LHCN-M2 (cell line): ENCODE measurements around the genes SULT1B1, HTN3, MUC7, JCHAIN and COX18.

- RAMPAGE, long total RNA: no peak
Measured at GRCh38 chr4:69760358-69760884, at the start of gene SULT1B1. TSS of gene SULT1B1 (minus strand) at chr4:69760620.

GRCh38 chr4:70028030-70028564, at the start of gene HTN3:
TSS of gene HTN3 (plus strand) at chr4:70028459.
- RAMPAGE, long total RNA: no peak

DNA sequence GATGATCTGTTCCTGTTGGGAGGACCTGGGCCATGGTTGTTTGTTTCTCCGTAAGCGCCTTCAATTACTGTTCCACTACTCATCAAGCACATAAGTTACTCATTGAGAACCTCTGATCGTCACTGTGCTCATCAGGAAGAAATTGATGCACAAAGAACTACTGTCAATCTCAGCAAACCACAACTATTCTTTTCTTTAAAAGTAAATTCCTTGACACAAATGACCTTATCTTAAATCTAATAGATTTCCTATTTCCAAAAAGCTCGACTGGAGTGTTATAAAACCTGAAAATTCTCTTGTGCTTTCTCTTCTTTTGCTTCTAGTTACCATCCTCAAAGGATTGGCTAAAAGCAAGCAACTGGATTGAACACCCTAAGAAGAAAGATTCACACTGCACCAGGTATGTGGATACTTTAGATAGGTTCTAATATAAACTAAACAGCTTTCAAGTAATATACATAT, at the start of gene MUC7:
MUC7 (plus strand) TSS at position 306 of the 462 bp plus-strand sequence.
- RAMPAGE, long total RNA: no peak

- RAMPAGE, long total RNA: no peak
Measured at GRCh38 chr4:70637114-70637893, 8.8 kb downstream of the ENAM start.

DNA sequence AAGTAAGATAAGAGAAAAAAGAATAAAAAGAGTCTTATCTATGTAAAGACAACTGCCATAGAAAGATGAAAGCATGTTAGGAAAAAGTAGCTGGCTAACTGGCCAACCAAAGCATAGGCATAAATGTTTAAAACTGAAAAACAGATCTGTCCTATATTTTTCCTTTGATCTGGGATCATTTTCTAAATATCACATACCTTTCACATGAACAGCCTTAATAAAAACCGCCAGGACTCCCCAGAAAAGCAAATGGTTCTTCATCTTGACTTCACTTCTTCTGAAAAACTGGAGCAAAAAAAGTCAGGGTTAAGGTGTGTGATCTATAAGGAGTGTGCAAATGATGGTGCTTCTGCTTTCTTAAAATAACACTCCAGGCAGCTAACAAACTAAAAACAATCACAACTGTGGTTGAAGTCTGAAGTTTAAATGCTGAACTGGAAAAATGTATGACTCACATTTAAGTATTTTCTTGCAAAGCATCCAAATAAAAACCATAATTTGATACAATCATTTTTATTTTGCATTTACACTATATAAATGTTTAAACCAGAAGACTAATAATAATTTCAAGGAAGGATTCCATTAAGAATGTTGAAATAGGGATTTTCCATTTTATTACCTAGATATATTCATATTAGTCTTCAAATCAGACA, at the start of gene JCHAIN:
JCHAIN (minus strand) TSS at position 279 of the 653 bp plus-strand sequence.
- RAMPAGE, long total RNA: no peak

- RAMPAGE, long total RNA: no peak
Measured at GRCh38 chr4:70705495-70706125, 16.2 kb upstream of the RUFY3 start.

- RAMPAGE, long total RNA: no peak
Measured at GRCh38 chr4:70992743-70993170, 692 bp upstream of the DCK start.

GRCh38 chr4:71120889-71121099, 66.3 kb upstream of the SLC4A4 start:
- RAMPAGE, long total RNA: no peak

GRCh38 chr4:71857998-71858416, 74.1 kb upstream of the GC start:
- RAMPAGE, long total RNA: no peak

DNA sequence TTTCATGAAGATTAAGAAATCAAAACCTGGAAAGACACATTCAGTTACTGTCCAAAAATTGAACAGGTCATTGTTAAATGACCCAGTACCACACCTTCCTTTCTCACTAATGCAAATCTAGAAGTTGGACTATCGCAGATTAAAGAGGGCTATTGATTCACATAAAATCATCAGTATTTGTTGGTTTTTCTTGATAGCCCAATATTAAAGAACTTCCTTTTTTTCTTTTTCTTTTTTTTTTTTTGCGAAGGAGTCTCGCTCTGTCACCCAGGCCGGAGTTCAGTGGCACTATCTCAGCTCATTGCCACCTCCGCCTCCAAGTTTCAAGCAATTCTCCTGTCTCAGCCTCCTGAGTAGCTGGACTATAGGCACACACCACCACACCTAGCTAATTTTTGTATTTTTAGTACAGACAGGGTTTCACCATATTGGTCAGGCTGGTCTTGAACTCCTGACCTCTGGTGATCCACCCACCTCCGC, 194.7 kb downstream of the NPFFR2 start:
- RAMPAGE, long total RNA: no peak

GRCh38 chr4:72766536-72766819, 197.5 kb upstream of the ADAMTS3 start:
- RAMPAGE, long total RNA: no peak

DNA sequence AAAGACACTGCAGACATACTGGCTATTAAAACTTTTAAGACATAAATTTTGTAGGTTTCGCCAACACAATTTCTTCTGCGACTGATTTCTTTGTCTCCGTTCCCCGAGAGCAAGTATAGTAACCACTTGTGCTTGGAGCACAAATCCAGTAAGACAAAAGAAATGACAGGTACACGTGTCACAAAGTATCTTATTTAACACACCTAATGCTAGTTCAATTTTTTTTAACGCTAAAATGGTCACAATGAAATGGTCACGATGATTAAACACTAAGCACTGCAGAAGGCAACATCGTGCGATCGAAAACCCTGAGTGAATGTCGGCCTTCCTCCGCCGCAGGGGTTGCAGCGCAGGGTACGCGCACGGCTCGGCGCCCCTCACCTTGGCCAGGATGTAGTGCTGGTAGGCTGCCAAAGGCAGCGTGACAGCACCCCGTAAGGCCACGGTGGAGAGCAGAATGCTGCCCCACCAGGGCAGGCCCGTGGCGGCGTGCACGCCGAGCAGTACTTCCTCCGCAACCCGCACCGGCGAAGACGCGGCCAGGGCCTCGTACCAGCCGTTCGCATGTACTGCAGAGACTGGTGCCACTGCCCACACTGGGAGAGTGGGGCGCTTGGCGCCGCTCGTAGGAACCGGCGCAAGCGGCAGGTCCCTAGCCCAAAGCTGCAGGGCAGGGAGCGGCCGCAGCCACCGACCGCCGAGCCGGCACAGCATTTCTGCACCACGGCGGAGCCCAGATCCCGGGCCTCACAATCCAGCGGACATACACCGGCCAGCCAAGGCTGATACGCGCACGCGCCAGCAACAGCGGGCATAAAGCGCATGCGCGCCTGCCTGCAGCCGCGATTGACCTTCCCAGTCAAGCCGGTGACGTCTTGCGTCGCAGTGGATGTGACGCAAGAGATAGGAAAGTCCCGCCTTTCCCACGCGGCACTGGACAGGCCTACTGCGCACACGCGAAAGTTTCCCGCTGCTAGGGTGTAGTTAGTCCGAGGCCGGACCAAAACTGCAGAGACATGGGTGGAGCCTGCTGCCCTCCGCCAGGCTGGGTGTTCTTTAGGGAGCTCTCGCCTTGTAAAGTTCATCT, at the start of gene COX18:
COX18 (minus strand) TSS at position 781 of the 1,087 bp plus-strand sequence.
- RAMPAGE, long total RNA: no peak

DNA sequence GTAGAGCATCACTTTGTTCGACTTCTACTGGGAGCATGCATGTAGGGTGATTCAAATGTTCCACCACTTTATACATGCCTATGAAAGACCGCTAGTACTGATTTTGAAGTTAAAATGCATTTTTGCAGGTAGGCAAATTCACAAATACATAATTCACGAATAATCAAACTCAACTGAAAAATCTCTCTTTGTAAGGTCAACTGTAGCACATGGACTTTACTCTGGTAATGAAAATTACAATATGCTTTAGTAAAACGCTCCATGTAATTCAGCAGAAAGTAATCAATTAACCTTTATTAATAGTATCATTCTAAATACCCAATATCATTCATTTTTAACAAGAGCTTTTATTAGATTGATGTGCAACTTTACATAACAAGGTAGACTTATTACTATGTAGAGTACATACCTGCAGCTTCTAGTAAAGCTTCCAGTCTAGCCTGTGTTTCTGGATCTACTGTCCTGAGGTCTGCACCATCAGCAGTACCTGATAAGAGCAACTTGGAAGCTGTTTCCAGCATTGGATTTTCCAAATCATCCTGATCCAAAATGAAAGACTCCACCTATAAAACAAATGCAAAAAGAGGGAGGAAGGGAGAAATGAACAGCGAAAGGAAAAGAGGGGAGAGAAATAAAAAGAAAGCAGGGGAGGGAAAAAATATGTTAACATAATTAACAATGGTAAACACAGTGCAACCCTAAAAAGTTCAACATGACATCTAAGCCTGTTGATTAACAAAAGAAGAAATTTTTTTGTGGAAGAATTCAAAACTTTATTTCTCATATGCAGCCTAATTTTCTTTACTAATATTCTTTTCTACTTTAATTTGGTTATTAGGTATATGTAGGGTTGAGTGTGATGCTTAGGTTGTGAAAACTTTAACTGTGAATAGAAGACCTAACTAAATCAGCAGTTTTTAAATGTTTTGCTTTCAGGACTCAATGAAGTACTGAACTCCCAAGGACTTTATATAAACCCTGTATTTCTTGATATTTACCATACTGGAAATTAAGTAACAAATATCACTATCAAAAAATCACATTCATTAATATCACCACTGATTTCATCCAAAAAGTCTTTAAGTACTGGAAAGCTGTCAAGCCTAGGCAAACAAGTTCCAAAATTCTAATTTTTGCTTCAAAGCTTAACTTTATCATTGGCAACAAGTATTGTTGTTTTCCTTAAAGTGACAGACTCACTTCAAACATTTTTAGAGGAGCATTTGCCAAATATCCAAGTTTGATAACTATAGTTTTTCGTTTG, 81.2 kb downstream of the ANKRD17 start:
- RAMPAGE, long total RNA: no peak

DNA sequence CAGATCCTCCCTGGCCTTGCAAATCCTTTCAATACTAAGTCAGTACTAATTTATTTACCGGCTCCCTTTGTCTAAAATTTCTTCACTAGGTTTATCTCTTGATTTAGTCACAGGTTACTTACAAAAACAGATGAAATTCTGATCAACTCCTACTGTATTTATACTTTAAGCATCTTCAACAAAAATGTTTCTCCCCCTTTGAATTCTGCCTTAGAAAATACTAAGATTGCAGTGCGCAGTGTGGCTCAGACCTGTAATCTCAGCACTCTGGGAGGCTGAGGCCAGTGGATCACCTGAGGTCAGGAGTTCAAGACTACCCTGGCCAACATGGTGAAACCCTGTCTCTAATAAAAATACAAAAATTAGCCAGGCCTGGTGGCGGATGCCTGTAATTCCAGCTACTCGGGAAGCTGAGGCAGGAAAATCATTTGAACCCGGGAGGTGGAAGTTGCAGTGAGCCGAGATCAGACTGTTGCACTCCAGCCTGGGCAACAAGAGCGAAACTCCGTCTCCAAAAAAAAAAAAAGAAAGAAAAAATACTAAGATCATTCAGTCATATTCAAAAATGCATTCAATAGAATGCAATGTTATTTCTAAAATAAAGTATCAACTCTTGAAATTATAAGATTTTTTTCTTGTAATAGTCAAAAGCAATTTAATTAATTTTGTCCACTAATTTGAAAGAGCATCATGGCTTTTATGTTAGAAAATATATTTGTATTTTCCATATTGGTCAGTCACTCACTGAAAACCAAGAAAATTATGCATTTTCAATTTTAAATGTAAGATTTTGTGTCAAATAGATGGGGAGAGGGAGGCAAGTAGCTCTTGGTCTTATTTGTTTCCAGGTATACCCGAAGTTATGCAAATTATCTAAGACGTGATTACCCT, 4.1 kb downstream of the ANKRD17 start:
- RAMPAGE, long total RNA: no peak

- RAMPAGE, long total RNA: no peak
Measured at GRCh38 chr4:73411284-73411628, 7.2 kb downstream of the ALB start.

GRCh38 chr4:73450141-73450919, 14.3 kb downstream of the AFP start:
- RAMPAGE, long total RNA: no peak

- RAMPAGE, long total RNA: no peak
Measured at GRCh38 chr4:73589268-73589871, 30.9 kb downstream of the RASSF6 start.

DNA sequence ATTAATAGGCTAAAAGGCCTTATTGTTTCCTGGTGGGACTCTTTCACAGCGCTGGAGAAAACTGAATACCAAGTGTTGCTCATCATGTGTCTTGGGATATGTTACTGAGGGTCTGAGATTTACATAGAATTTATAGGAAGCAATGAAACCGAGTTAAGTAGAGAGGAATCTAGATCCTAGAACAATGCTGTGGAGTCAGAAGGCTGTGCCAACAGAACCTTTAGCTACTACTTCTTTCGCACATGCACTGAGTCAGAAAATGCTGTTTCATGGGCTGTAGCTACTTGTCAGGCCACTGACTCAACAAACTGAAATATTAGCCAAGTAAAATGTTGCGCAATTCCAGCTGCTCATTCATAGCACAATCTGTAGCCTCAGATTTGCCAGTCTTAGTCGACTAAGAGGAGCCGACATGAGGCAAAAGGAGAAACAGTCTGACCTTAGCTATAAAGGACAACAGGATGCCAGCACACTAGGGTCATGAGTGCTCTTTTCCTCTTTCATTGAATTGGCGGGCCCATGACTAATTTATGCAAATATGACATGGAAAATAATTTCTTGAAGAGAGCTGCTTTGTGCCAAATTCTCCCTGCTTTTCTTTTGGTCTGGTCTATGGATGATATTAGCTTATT, 35.8 kb upstream of the CXCL8 start:
- RAMPAGE, long total RNA: no peak

GRCh38 chr4:74157180-74157528, 764 bp upstream of the MTHFD2L start:
- RAMPAGE, long total RNA: no peak

GRCh38 chr4:74366643-74367223, 1.8 kb downstream of the EREG start:
- RAMPAGE, long total RNA: no peak